LHCN-M2 (cell line): ENCODE results near the gene ZNF678.

GRCh38 chr1:227356295-227356988 is 38.1 kb upstream of the CDC42BPA start:
- RAMPAGE, long total RNA: no peak

DNA sequence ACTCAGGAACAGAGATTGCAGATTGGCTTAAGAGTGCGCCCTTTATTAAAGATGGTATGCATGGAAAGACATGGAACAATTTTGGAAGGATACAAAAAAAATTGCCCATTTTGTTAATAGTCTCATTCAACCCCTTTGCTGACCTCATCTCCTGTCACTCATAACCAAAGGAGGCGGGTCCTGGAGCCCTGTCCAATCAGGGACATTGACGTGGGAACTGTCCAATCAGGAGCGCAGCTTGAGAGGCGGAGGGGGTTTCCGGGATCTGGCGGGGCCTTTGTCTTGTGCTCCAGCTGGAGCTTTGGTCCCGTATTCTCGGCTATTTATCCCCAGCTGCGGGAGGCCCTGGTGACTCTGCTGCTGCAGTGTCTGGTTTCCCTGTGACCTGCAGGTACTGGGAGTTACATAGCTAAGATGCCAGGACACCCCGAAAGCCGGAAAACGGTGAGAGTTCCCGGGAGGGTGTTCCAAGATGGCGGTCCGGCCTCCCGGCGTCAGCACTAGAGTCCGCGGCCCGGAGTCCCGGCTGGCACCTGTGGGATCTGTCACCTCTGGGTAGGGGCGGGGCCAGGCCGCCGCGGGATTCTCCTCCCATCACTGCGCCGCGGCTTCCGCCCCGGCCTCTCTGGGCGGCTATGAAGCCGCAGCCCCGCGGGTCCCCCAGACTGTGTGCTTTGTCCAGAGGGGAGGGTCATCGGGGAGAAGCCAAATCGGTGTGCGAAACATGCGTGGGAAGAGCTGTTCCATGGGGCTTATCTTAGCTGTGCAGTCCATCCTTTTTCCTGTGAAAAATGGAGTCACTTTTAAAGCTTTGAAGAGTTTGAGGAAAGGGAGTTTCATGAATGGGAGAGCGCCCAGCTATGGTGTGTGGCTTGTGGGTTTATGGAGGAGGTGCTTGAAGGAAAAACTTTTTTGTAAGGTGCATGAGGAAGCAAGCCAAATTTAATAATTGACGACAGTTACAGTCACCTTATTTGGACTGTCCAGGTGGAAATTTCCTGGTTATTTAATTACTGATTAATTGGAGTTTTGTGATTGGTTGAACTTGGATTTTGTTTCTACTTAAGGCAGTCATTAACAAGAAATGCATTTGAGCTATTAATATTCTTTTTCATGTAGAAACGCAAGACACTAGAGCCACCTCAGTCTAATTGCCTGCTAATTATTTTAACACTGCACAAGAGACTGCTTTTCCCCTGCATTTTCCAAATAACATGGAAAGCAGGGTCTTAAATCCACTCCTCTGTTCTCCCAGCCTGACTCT is at the start of gene ZNF678:
TSS of gene ZNF678 (plus strand) at position 276 of the 1,264 bp plus-strand sequence.
- RAMPAGE, long total RNA: start-site peak on the plus strand centred at position 264 of the sequence, 43 bp wide, 25 reads

DNA sequence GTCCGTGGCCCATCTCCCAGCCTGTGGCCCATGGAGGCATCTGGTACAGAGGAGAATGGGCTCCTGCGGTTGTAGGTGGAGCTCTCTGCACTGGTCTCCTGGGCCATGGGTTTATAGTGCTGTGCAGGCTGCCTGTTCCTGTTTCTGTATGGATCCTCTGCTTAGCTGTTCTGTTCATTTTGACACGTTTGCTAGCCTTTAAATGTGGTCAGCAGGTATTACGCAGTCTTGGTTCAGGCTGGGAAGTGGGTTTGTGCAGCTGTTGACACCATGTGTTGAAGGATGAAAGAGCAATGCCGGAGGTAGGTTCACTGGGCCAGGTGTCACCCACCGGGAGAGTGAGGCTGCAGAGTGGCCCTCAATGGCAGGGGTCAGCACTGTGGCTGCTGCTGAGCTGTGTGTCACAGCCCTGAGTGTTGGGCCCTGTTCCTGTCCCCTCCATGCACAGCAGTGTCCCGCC is 38.9 kb downstream of the SNAP47 start:
- RAMPAGE, long total RNA: no peak

DNA sequence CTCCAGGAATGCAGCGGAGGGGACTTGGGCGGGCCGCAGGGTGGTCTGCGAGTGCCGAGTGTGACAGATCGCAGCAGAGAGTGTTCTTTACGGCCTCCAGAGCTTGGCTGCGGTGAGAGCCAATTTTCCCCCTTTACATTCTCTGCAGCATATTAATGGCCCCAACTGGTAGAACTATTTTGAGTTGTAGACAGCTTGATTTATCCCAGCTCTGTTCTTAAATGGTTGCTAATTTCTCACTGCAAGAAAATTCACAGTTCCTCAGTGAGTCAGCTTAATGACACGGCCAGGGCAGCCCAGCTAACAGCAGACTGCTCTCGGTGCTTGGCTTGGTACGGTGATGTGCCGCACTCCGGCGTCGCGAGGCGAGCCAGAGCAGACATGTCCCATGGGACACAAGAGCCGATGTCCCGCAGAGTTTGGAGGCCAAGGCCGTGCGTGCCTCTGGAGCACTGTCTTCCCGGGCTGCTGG is 39.9 kb downstream of the SNAP47 start:
- RAMPAGE, long total RNA: no peak

DNA sequence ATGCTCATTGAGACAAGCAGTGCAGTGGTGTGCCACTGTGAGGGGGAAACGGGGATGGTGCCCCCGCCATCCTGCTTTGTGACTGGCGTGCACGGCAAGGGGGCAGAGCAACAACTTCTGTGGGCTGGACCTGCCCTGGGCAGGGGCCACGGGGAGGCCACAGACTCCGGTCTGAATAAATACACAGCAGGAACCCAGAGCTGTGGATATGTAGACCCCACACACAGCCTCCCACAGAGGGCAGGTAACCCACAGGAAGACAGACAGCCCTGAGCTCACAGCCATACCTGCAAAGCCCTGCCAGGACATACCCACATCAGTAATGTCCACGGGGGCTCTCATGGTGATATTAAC is 5.1 kb upstream of the WNT3A start:
- RAMPAGE, long total RNA: no peak

DNA sequence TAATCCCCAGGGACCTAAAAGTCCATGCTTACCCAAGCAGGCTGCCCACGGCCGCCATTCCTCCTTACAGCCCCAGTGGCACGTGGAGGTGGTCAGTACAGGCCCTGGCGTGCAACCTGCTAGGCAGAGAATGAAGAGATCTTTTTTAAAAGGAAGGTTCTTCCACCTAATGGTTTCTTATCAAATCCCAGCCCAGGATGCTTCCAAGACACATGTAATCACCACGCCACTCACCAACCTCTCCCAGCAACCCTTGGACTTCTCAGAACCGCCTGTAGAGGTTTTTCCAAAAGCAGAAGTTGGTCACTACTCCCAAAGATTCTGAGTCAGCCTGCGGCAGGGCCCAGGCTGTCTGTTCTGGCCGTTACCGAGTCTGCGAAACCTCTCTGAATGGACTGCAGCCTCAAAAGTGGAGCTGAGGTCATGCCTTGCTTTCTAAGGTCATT is 873 bp downstream of the MRPL55 start:
- RAMPAGE, long total RNA: no peak

DNA sequence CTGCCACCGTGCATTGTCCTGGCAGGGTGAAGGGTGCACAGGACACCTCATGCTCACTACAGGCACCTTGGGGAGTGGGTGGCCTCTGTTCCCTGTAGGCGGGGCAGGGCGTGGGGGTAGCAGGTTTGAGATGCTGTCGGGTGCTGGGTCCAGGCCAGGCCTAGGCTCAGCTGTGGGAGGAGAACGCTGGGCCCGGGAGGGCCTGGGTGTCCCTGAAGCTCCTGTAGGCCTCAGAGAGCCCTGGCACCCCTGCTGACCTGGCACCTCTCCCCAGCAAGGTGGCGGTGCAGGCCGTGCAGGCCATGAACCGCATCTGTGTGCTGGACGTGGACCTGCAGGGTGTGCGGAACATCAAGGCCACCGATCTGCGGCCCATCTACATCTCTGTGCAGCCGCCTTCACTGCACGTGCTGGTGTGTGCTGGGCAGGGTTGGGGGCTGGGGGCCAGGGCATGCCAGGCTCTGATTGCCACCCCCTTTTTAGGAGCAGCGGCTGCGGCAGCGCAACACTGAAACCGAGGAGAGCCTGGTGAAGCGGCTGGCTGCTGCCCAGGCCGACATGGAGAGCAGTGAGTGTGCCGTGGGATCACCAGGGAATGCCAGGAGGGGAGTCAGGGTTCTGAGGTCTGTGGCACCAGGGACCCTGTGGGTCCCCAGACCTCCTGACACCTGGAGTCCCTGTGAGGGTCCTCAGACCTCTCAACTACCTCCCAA is 2.4 kb upstream of the GJC2 start:
- RAMPAGE, long total RNA: no peak

DNA sequence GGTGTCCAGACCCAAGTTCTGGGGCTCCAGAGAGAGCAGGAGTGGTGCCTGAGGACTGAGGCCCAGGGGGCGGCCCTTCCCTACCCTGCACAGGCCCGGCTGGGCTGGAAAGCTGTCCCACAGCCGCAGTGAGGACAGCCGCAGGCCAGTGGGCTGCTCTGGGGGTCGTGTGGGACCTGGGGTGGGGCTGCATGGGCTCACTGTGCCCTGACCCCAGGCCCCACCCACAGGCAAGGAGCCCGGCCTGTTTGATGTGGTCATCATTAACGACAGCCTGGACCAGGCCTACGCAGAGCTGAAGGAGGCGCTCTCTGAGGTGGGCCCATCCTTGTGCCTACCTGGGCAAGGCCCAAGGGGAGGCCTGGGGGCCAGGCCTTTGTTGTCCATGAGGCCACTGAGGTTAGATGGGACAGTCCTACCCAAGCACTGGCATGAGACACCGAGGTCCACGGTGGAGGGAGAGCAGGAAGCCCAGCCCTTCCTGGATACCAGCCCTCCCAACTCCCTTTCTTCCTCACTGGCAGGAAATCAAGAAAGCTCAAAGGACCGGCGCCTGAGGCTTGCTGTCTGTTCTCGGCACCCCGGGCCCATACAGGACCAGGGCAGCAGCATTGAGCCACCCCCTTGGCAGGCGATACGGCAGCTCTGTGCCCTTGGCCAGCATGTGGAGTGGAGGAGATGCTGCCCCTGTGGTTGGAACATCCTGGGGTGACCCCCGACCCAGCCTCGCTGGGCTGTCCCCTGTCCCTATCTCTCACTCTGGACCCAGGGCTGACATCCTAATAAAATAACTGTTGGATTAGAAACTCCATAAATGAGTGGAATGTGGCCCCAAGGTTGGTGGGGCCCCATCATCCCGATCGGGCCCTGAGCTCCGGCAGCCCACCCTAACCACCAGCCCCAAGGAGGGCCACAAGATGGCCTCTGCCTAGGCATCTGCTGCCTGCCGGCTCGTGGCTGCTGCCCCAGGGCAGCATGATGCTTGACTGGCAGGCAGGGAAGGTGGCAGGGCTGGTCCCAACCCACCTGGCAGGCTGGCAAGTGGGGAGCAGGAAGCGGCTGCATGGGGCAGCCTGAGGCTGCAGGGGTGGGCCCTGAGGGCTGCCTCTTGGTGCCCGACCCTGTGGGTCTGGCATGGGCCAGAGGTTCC is 1.2 kb upstream of the GJC2 start:
- RAMPAGE, long total RNA: no peak

DNA sequence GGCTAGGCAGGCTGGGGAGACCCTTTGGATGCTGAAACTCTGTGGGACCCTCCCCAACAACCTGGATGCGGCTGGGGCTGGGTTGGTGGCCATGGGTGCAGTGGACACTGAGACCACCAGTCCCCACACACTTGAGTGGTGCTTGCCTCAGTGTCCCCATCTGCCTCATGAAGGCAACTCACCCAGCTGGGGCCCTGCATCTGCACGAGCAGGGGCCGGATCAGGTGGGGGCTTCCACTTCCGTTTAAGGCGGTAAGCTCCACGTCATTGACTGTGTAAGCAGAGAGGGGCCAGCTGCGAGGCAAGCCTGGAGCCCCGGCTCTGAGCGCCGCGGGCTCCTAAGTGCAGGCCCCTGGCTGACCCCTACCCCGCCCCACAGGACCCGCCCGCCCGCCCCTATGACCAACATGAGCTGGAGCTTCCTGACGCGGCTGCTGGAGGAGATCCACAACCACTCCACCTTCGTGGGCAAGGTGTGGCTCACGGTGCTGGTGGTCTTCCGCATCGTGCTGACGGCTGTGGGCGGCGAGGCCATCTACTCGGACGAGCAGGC is 7.7 kb downstream of the GJC2 start:
- RAMPAGE, long total RNA: no peak

DNA sequence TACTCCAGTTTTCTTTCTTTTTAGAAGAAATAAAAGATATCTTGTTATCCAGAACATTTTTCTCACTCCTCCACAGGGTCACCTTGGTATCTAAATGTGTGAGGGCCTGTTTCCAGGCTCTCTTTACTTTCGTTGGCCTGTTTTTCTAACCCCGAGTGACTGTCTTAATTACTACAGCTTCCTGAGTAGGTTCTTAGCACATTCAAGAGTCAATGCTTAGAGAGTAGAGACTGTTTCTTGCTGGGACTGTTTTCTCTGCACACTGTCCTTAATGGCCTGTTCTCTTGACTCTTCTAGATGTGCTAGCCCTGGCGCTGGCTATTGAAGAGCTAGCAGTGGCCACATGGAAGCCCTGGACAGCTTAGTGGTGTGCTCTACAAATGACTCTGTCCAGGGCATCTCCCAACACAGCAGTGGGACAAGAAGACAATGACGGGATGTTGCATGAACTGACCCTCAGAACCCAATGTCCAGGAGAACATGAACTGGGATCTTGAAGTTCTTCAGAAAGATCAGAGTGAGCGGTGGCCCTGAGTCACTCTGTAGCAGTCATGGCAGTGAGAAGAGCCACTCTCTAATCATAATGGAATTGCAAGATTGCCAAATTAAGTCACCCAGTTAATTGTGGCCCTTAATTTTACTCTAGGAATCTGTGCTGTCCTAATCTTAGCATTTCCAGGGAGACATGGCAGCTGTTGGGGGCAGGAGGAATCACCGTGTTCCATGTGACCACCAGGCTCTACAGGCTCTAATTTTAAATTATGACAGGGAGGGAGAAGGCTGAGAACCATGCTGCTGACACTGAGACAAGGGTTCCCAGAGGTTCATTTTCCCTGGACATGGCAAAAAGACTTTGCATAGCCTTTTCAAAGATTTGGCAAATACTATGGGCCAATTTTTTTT is 10.3 kb upstream of the OBSCN start:
- RAMPAGE, long total RNA: no peak

DNA sequence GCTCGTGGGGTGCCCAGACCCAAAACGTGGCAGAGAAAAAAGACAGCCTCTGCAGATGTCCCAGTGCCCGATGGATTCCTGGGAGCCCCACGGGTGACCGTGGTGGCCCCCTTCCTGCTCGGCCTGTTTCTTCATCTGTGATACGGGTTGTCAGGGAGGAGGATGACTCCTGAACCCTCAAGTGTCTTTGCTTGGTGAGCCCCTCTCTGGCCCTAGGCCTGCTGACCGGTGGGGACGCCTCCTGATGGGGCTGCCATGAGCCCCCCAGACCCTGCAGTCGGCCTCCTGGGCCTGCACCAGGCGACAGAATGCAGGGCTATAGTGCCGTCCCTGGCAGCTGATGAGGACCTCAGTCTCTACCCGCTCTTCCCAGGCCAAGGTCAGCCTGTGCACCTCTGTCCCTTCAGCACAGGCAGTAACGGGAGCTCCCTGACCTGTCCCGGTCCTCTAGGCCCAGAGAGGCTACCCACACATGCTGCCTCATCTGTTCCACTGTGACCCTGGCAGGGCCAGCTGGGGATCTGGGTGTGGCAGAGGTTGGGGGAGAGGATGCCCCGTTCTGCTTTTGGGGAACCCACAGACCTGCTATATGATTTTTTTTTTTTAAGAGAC is 1.3 kb downstream of the OBSCN start:
- RAMPAGE, long total RNA: no peak

GRCh38 chr1:228216200-228216814 is 8.5 kb downstream of the OBSCN start:
- RAMPAGE, long total RNA: no peak

DNA sequence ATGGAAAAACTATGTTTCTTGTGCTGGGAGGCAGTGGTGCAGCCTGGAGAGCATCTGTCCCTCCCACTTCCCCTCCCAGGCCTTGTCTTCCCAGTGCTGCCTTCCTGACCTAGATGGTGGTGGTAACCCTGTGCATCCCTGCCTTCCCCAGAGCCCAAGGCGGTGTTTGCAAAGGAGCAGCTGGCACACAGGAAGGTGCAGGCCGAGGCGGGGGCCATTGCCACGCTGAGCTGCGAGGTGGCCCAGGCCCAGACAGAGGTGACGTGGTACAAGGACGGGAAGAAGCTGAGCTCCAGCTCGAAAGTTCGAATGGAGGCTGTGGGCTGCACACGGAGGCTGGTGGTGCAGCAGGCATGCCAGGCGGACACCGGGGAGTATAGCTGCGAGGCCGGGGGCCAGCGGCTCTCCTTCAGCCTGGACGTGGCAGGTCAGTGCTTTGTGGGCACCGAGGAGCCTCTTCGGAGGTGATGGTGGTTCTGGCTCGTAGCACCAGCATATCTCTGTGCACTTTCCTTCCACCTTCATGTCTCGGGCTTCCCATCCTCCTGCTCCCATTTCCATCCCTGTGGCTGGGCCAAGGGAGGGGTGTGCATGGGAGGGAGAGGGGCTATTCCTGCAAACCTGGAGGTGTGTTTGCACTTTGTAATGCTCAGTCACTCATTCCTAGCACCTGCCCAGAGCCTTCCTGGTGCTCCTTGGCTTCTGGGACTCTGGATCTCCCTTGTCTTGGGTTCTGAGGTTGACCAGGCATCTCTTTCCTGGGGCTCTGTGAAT is 42.2 kb downstream of the OBSCN start:
- RAMPAGE, long total RNA: no peak

GRCh38 chr1:228263858-228264357 is 56.1 kb downstream of the OBSCN start:
- RAMPAGE, long total RNA: no peak

DNA sequence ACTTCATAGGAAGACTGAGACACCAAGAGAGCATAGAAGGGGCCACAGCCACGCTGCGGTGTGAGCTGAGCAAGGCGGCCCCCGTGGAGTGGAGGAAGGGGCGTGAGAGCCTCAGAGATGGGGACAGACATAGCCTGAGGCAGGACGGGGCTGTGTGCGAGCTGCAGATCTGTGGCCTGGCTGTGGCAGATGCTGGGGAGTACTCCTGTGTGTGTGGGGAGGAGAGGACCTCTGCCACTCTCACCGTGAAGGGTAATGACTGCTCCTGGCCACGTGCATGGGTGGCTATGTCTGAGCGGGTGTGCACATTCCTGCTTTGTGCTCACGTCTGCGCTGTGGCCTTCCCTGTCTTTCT is 80.8 kb downstream of the OBSCN start:
- RAMPAGE, long total RNA: no peak

DNA sequence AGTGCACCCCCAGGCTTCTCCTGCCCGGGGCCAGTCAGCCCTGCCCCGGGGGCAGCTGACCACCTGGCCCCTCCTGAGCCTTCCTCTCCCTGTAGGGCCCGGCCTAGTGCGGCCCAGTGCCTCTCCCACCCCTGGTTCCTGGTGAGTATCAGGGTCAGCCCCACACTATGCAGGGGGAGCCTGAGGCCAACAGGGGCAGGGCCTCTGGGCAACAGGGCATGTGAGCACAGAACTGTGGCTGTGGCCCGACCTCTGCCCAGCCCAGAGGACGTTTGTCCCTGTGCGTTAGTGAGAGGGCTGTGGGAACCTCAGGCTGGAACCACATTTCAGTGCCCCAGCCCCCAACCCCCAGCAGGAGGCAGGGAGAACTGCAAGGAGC is 36.5 kb downstream of the TRIM11 start:
- RAMPAGE, long total RNA: no peak

DNA sequence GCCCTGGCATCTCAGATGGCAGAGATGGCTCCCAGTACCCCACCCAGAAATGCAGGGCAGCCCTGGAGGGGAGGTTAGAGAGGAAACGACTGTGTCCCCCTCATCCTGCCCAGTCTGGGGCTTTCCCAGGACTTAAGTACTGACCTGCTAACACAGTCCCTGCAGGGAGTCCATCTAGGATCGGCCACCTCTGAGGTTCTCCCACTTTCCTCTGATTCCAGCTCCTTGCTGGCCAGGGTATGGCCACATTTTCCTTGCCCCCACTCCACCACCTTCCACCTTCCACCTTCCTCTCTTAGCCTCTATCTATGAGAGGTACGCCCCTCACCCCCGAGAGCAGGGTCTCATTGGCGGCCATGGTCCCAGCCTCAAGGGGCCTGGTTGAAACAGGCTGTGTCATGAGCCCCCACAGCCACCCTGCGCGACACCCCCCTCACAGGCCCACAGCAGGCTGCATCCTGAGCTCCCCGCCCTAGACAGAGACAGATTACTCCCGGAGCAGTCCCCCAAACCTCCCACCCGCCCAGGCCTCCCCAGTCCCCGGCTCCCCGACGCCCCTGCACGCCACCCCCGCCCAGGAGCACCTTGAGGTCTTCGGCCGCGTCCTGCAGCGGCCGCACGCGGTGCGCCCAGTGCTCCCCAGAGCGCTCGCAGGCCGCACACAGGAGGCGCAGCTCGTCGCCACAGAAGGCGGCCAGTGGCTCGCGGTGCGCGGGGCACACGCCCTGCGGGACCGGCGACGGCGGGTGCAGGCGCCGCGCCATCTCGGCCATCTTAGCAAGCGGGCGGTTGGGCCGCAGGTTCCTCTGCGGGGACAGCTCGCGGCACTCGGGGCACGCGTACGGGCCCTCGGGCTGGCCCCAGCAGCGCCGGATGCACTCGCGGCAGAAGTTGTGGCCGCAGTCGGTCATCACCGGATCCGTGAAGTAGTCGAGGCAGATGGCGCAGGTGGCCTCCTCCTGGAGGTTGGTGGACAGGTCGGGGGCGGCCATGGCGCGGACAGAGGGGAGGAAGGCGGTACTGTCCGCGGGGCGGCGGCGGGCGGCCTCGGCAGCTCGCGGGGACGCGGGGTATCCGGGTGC is 724 bp downstream of the TRIM11 start:
- RAMPAGE, long total RNA: no peak

- RAMPAGE, long total RNA: no peak
These were observed 931 bp upstream of the TRIM17 start for GRCh38 chr1:228417495-228418089.

DNA sequence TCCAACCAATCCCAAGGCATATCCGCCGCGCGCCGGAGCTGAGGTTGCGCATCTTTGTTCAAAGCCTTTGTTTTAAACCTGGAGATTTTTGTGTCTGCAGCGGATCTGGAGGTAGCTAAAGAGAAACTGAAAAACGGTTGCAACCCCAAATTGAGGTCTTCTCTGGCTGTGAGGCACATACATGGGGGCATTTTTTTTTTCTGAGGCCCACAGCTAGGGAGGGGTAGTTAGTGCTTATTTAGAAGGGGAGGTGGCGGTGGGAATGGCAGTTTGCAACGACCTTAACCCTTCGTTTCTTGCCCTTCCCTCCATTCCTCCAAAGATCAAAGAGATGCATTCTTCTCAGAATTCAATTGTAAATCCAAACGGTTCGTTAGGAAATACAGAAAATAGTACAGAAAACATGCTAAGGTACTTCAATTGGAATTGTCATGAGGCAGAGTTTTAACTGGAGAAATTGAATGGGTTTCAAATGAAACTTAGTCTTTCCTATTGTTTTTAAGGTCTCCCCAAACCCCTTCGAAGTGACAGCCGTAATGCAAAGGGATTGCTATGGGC is 7.0 kb downstream of the H2BC26 start:
- RAMPAGE, long total RNA: no peak

DNA sequence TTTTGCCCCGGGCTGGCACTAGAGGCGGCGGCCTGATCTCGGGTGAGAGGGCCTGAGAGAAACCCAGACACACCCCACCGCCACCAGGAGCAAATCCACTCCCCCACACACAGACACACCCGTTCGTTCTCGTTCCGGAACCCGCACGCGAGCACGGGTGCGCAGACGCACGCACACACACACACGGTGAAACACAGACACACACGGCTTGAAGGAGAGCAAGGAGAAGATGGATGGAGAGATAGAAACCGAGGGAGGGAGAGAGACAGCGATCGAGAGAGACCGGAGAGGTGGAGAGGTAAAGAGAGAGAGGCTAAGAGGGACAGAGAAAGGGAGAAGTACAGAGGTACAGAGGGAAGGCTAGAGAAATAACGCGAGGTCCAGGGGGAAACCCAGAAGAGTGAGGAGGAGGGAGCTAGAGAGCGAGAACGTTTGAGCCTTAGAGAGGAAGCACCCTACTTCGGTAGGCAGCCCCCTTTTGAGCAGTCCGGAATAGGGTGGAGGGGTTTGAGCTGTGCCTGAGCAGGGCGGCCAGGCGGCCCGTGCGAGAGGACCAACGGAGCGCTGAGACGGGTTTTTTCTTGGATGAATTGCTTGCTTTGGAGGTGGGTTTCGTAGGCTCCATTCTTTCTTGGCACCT is 88.5 kb upstream of the RHOU start:
- RAMPAGE, long total RNA: no peak